SK-MEL-5 (cell line): Measurements from ENCODE around the genes KLHL7 and PALS2.

DNA sequence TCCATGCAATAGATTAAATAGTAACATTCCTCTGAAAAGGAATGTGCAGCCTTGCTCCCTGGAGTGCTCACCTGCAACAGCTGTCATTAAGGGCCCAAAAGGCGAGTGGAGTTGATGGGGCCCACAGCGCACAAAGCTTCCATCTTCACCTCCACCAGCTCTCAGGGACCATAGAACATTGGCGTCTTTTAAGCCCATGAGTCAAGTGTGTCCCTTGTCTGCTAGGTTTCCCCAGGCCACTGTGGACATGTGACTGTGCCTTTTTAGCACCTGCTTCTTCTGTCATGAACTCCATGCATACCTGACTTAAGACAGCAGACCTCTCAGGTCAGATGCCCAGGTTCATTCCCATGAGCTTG lies 57.9 kb upstream of the IL6 start:
RAMPAGE:
- cytosol, long total RNA = no peak
- long total RNA = no peak
- nucleus, long total RNA = no peak

RAMPAGE:
- cytosol, long total RNA = no peak
- long total RNA = no peak
- nucleus, long total RNA = no peak
These were observed 36.4 kb upstream of the TOMM7 start for GRCh38 chr7:22858829-22859587.

GRCh38 chr7:22980564-22980967 lies 33.4 kb downstream of the HYCC1 start:
RAMPAGE:
- cytosol, long total RNA = no peak
- long total RNA = no peak
- nucleus, long total RNA = no peak

DNA sequence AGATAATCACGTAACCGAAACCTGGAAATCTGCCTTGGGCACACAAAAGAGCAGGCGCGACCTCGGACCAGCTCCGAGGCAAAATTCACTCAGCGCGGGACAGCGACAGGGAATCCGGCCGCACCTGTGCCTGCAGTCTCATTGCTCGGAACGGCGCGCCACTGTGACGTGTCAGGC lies 159 bp upstream of the KLHL7 start:
RAMPAGE:
- cytosol, long total RNA = start-site peak on the minus strand centred at position 138 of the sequence, 55 bp wide, 44 and 45 reads in 2 replicates
- long total RNA = start-site peak on the minus strand centred at position 147 of the sequence, 18 bp wide, 10 and 18 reads in 2 replicates
- nucleus, long total RNA = start-site peak on the minus strand centred at position 128 of the sequence, 55 bp wide, 67 and 30 reads in 2 replicates

RAMPAGE:
- cytosol, long total RNA = start-site peak on the plus strand at chr7:23105760-23105813, 827 and 913 reads in 2 replicates
- long total RNA = start-site peak on the plus strand at chr7:23105760-23105825, 369 and 545 reads in 2 replicates
- nucleus, long total RNA = no peak
These were observed at the start of gene KLHL7 for GRCh38 chr7:23105715-23105999. Gene KLHL7 (plus strand): TSS chr7:23105785.

DNA sequence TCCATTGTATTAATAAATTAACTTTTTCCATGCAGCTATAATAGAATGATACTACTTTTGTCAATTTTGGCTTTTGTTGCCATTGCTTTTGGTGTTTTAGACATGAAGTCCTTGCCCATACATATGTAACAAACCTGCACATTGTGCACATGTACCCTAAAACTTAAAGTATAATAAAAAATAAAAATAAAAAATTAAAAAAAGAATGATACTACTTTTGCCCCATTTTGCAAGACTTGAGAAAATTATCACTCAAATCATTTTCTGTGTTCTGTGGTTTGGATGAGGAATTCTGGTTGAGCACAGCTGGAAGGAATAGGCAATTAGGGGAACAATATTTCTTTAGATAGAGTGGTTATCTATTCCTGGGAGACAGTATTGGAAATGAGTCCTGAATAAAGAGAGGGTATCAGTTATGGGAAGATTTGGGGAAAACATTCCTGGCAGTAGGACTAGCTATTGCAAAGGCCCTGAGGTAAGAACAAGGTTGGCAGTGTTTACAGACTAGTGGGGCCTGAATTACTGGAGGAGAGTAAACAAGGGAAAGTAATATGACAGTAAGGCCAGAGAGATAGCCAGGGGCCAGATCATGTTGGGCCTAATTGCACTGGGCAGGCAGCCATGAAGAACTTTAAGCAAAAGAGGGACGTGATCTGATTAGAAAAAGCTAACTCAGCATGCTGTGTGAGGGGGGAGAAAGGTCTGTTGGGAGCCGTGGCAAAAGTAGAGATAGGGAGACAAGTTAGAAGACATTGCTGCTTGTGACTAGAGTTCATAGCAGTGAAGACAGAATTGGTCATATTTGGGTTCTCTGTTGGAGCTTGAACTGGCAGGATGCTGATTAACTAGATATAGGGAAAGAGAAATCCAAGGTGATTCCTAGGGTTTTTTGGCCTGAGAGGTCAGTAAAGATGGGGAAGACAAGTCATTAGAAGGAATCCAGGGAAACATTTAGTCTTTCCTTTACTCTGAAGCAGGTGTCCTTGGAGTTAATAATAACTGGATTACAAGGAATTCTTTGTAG lies 9.1 kb downstream of the NUP42 start:
RAMPAGE:
- cytosol, long total RNA = no peak
- long total RNA = no peak
- nucleus, long total RNA = no peak

DNA sequence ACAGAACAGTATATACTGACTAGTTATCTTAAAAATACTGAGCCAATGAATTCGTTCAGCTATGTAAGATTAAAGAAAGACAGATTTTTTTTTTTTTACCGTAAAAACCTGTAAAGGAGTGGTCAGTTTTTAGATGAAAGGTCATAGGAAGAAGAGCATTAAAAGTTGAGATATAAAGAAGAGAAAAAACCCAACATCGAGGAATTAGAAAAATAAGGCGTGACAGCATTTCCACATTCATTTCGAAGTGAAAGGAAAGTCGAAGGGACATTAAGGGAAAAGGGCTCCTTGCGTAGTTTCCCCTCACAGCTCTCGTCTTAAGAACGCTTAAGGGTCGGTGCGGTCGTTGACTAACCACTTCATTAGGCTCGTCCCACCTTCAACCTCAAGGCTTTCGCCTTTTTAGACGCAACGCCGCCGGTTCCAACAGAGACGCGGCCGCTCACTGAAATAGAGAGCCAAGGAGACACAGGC lies 918 bp downstream of the TRA2A start:
RAMPAGE:
- cytosol, long total RNA = no peak
- long total RNA = no peak
- nucleus, long total RNA = no peak

DNA sequence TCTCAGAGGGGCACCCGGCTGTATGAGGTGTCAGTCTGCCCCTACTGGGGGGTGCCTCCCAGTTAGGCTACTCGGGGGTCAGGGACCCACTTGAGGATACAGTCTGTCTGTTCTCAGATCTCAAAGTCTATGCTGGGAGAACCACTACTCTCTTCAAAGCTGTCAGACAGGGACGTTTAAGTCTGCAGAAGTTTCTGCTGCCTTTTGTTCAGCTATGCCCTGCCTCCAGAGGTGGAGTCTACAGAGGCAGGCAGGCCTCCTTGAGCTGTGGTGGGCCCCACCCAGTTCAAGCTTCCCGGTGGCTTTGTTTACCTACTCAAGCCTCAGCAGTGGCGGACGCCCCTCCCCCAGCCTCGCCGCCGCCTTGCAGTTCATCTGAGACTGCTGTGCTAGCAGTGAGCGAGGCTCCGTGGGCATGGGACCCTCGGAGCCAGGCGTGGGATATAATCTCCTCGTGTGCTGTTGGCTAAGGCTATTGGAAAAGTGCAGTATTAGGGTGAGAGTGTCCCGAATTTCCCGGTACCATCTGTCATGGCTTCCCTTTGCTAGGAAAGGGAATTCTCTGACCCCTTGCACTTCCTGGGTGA lies 12.5 kb downstream of the STK31 start:
RAMPAGE:
- cytosol, long total RNA = no peak
- long total RNA = no peak
- nucleus, long total RNA = no peak

DNA sequence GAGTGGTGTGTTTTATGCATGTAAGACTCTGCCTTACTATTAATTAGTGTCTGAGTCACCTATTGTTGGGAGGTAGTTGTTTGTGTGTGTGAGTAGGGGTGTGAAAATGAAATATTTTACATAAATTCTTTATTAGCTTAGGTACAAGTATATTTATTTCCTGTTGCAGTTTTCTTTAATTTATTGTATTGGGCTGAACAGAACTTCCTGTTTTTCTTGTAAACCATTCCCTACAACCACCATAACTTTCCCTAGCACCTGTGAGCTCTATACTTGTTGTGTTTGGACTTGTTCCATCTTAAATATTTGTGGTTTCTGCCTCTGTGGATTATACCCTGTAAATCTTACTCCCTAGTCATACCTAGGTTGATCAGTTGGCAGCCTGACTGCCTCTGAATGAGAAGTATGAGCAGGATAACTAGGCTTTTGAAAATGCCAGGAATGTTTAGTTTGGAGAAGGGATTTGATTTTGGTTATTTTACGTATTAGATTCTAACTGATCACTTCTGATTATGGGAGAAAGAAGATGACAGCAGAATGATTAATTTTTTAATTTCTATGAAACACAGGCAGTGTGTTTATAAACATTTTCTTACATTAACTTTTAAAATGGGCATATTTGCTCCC lies 50.0 kb downstream of the STK31 start:
RAMPAGE:
- cytosol, long total RNA = no peak
- long total RNA = no peak
- nucleus, long total RNA = no peak

RAMPAGE:
- cytosol, long total RNA = no peak
- long total RNA = no peak
- nucleus, long total RNA = no peak
These were observed 447 bp upstream of the PALS2 start for GRCh38 chr7:24572937-24573073.

DNA sequence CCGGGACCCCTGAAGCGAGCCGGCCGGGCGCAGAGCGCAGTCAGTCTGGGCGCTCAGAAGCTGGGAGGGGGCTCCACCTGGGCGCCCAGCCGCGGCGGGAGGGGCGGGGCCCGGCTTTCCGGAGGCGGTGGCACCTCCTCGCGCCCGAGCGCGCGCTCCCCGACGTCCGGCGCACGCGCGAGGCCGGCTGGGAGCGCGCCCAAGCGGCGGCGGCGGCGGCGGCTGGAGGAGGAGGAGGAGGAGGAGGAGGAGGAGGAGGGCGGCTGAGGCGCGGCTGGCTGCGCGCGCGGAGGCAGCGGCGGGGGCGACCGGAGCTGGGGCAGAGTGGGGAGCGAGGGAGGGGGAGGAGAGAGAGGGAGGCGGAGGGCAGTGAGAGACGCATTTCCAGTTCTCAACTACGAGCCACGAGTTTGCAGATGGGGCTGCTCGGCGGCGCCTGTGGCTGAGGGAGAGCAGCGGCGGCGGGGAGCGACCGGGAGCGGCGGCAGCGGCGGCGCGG lies at the start of gene PALS2:
Gene PALS2, plus strand, starts transcription at position 379 of the 499 bp plus-strand sequence.
RAMPAGE:
- cytosol, long total RNA = no peak
- long total RNA = no peak
- nucleus, long total RNA = no peak

DNA sequence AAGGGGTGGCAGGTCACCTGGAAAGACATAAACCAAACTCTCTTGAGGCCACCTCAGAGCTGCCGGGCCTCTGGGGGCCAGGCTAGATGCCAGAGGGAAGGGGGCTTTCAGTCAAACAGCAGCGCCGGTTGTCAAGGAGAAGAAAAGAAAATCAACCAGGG lies 38.0 kb downstream of the GSDME start:
RAMPAGE:
- cytosol, long total RNA = no peak
- long total RNA = no peak
- nucleus, long total RNA = no peak

DNA sequence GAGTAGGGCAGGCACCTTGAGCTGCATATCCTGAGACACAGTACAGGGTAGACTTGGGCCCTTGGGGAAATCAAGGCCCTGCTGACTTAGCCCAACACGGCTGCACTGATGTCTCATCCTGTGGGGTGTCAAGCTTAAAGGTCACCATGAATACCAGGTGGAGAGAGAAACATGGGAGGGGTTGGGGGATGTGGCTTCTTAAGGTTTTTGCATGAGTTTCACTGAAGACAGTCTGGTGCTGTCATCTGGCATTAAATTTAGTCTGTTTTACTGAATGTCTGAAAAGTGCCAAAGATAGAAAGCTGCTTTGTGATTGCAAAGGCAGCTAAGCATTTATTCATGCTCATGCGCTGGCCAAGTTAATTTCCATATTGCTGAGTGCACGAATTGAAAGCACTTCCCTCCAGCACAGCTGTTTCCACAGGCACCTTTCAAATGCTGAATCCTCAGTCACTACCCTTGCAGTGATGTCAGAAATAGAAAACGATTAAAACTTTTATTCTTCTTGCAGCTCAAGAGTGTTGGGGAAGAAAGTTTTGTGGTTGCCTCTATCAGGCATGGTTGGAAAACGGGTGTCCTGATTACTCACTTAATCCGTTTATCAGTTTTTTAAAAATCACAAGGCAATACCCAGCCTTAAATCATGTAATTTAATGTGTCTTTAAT lies 102.1 kb downstream of the OSBPL3 start:
RAMPAGE:
- cytosol, long total RNA = no peak
- long total RNA = no peak
- nucleus, long total RNA = no peak

DNA sequence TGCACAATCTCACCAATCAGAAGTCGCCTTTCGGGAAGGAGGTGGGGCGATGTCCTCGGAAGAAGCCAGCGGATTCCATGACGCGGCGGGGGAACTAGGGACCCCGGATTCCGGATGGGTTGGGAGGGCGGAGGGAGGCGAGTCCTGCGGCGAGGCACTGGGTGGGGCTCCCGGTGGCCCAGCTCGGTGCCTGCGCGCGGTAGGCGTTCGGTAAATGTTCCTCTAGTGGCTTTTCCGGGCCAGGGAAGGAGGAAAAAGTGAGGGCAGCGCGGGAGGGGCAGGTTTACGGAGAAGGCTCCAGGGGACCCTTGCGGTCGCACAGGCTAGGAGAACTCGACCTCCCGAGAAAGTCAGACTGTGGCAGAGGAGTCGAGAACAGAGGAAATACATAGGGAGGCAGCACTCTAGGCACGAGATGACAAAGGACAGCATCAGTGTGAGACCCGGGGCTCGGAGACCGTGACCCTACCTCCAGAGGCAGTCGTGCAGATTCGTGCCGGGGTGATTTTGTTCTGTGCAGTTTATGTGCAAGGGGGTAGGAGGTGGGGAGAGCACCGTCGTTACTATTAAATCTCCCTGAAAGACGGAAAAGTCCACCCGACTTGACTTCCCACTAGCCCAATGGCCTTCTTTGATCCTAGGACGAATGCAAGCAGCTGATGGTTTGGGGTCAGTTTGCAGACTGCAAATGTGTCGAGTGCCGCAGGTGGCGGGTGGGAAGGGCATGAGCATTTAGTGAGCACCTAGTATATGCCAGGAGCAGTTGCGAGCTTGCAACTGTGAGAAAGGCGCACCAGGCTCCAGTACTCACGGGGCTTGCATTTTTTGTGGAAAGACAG lies 534 bp upstream of the OSBPL3 start:
RAMPAGE:
- cytosol, long total RNA = no peak
- long total RNA = no peak
- nucleus, long total RNA = no peak

DNA sequence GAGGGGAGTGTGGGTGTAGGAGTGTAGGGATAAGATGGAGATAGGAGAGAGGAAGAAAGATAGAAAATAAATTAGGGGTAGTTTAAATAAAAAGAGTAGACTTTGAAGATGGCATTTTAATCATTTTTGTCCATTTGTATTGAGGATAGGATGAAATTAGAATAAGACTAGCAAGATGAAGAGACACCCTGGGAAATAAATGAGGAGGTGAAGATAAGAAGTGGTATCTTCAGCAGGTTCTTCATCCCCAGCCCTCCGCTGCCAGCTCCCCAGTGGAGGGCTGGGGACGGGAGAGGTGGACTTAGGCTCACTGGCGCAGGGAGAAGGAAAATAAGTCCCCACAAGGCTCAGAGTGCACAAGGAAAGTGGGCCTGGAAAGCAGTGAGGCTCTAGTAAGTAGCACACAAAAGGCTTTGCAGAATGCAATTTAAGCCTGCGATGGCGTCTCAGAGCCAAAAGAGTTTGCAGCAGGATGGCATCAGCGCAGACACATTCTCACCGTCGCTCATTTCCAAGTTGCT lies 98.1 kb upstream of the NPVF start:
RAMPAGE:
- cytosol, long total RNA = no peak
- long total RNA = no peak
- nucleus, long total RNA = no peak

DNA sequence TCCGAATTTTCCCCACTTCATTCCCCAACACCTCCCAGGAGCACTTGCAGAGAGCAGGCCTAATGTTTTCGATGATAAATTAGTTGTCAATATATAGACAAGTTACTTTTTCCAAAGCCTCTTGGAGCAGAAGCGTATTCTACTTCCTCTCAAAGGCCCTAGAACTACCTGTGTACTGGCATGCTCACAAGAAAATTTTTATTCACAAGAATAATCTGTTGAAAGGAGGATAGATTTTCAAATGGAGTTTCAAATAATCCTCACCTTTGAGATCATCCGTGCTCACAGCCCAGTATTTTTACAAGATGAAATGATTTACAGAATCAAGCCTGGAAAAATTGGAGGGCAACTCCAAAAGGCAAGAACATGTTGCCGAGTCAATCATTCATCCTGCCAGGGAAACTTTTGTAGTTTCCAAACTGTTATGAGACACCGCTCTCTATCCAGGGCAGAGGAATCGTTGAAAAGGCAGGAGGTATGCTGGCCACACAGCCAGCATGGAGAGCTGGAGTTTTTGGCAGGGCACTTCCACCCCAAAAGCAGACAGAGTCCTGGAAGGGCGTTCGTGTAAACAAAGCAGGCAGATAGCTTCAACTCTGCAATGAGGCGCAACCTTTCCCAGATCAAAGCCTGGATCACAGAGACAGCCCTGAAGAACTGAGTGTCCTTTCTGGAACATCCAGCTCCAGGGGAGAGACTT lies 434.3 kb upstream of the NPVF start:
RAMPAGE:
- cytosol, long total RNA = no peak
- long total RNA = no peak
- nucleus, long total RNA = no peak

DNA sequence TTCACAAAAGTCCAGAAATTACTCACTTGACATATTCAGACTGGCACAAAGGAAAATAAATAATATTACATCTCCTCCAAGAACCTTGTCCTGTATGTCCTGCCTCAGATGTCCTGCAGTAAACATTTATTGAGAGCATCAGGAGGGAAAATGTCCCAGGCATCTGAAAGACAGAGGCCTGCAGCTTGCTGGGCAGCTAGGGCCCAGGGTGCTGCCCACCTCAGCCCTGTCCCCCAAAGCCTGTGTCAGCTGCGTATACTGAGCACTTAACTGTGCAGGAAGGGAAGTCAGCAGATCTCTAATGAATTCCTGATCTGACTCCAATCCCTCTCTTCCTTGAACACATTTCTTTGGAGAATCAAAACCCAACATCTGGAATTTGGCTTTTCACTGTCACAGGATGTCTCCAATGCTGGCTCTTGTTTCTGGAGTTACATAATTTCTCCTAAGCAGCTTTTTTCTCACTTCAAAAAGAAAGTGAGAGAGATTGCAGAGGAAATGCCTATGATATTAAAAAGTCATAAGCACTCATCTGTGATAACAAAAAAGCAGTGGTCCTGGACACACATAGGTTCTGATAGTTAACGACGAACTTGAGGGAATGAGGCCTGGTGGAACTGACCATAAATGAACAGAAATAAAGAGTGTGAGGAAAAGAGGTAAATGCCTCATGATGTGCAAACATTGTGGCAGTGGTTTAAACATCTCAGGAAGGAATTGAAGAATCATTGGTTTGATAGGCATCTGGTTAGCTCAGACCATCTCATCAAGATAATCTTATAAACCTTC lies 364.6 kb upstream of the NFE2L3 start:
RAMPAGE:
- cytosol, long total RNA = no peak
- long total RNA = no peak
- nucleus, long total RNA = no peak

GRCh38 chr7:25857491-25858205 lies 294.4 kb upstream of the NFE2L3 start:
RAMPAGE:
- cytosol, long total RNA = no peak
- long total RNA = no peak
- nucleus, long total RNA = no peak

GRCh38 chr7:25897504-25897788 lies 254.6 kb upstream of the NFE2L3 start:
RAMPAGE:
- cytosol, long total RNA = no peak
- long total RNA = no peak
- nucleus, long total RNA = no peak

DNA sequence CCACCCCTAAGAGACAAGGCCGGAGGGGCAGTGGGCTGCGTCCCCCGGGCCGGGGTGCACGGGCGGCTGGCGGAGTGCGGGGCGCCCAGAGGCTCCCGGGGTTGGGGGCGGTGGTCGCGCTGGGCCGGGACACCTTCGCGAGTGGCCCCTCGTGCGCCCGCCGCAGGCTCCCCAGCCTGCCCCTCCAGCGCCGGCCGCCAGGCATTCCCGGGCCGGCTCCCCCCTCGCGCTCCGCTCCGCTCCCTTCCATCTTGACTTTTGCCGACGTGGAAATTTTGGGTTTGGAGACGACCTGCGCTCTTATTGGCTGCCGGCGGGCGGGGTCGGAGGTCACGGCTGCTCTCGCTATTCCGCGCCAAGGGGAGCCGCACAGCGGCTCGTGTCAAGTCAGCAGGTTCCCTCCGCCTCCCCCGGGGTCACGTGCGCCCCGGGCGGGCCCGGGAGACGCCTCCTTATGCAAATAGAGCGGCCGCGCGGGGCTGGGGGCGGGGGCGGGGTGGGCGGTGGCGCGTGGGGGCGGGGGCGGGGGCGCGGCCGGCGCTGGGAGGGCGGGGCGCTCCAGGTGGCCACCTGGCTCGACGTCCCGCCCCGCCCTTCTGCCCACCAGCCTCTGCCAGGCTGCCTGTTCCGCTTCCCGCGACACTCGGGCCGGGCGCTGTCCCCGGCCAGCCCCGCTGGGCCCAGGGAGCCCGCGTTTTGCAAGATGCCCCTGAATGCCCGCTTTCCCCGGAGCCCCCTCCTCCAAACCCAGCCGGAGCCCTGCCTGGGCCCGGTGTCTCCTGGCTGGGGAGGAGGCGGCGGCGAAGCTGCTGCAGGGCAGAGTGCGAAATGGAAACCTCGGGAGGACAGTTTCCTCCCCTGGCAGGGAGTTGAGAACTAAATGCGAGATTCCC lies 200.9 kb upstream of the NFE2L3 start:
RAMPAGE:
- cytosol, long total RNA = no peak
- long total RNA = no peak
- nucleus, long total RNA = start-site peak on the plus strand centred at position 614 of the sequence, 57 bp wide, 92 and 22 reads in 2 replicates